Pulmonary artery (tissue), 1 donor: ENCODE data around the genes TLN2 and TPM1.

DNA sequence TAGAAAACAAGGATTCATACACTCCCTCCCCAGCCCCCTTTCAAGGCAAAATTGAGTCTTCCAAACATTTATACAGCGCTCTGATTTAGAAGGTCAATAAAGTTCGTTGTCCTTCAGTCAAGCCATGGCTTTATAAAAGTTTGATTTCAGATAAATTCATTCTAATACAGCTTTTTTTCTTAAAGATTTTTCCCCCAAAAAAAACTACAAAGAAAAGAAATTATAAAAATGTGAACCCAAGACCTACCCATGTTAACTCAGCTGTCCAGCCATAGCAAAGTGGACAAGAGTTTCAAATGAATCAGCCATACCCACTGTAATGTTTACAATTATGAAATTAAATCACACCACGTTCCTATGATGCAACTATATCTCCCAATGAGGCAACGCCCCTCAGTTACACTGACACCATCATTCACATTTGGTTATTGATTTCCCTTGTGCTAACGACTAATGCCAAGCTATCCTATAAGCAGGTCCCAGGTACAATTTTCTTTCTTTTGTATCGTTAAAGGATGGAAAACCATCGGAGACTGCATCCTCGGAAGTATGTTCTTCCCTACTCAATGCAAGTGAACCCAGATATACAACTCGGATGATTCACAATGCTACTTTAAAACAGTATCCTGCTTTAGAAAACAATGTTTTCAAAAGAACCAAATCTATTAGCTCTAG lies 115.1 kb upstream of the ICE2 start:
- PRO-cap, result no peak

DNA sequence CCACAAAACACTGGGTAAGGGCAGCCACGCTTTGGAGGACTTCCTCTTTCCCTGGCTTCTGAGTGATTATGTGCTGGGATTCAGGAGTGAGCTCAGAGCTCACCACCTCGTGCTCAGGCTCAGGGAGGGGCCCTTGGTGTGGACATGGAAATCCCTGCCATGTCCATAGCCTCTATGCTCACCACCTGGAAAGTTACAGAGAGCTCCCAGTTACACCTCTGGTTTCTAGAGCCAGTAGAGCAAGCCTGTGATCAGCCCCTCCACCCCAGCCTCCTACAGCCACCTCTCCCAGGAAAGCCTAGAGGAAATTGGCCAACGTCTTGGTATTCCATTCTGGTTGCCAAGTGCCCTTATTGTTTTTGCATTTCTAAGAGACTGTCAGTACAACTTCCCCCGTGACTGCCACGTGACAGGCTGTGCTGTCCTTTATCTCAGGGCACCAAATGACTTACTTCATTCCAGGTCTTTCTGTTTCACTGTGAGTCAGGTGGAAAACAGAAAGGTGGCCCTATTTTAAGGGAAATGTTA lies 315.9 kb downstream of the RORA start:
- PRO-cap, result no peak

GRCh38 chr15:61157844-61158324 lies 71.2 kb downstream of the RORA start:
- PRO-cap, result no peak

DNA sequence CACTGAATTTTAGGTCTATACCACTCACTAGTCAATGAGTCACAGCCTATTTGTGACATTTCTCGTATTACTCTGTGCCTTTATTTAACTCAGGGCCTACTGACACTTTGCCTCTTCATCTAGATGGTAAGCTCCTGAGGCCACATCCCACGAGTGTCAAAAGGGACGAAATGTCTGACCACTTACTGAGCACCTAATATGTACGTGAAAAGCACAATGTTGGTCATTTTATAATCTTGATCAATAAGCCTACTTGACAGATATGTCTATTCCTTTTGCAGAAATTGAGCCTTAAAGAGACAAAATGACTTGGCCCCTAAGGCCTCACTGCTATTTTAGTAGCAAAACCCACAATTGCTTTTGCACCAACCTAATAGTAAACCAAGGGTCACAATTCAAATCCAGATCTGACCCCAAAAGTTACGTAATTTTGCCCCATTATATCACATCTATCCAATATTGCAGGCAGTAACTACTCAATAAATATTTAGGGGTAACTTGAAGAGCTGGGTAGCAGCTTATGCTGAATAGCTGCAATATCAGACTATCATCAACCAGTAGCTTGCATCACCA lies 33.3 kb downstream of the RORA start:
- PRO-cap, result no peak

GRCh38 chr15:61389438-61389722 lies 160.3 kb upstream of the RORA start:
- PRO-cap, result no peak

- PRO-cap, result no peak
These were observed 206.2 kb downstream of the VPS13C start for GRCh38 chr15:61853823-61854625.

GRCh38 chr15:62056696-62057316 lies 3.4 kb downstream of the VPS13C start:
- PRO-cap, result no peak

DNA sequence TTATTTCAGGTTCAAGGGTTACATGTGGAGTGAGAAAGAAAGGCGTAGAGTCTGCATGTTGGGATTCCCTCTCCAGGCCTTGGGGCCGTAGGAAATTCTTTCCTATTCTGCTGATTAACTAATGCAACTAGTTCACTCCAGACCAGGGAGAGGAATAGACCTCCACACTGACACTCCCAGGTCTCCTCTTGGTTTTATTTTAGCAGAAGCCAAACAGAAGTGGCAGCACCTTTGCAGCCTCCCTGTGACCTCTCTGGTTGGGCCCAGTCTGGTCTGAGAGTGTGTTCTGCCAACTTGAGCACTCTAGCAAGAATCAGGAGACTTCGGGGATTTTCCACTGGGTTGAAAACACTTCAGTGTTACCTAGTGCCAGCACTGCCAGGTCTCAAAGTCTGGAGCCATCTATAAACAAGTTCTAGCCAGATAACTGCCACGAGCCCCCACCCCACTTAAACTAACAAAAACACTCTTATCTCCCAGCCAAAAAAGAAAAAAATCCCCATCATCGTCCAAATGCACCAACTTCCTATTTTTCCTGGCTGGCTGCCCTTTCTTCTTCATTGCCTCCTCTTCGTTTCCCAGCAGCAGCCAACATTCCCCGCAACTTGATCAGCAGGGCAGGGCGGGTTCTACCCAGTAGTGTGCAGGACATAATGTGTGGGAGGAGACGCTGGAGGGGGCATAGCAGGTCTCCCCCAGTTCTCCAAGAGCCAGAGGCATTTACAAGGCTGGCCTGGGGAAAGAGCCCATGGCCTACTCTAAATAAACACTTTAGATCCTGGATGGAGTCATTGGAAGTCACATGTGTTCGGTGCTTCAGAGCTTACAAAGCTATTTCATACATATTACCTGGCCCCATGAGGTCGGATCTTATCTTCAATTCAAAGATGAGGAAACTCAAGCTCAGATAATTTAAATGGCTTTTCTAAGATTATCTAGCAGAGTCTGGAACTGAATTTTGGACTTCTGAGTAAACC lies 29.5 kb downstream of the C2CD4B start:
- PRO-cap, result no peak

DNA sequence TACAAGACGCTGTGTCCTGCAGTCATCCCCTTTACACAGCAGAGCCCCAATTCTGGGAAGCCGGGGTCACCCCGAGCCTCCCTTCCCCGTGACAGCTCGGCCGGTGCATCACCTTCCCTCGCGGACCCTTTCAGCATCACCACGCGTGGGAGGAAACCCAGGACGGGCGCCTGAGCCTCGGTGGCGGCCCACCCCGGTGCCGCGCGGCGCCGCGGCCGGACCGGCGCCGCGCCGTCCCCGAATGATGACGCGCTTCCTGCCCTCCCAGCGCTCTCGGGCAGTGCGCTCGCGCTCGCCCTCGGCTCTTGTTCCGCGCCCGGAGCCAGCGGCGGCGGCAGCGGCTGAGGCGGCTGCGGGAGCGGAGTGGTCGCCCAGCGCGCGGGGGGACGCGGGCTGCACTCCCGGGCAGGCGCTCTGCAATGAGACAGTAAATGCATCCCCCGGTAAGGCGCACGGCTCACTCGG lies at the start of gene TLN2:
TLN2 (plus strand) TSS at position 308 of the 465 bp plus-strand sequence.
- PRO-cap, result bidirectional peak, plus-strand start at position 315 of the sequence, minus-strand start at position 243 of the sequence

DNA sequence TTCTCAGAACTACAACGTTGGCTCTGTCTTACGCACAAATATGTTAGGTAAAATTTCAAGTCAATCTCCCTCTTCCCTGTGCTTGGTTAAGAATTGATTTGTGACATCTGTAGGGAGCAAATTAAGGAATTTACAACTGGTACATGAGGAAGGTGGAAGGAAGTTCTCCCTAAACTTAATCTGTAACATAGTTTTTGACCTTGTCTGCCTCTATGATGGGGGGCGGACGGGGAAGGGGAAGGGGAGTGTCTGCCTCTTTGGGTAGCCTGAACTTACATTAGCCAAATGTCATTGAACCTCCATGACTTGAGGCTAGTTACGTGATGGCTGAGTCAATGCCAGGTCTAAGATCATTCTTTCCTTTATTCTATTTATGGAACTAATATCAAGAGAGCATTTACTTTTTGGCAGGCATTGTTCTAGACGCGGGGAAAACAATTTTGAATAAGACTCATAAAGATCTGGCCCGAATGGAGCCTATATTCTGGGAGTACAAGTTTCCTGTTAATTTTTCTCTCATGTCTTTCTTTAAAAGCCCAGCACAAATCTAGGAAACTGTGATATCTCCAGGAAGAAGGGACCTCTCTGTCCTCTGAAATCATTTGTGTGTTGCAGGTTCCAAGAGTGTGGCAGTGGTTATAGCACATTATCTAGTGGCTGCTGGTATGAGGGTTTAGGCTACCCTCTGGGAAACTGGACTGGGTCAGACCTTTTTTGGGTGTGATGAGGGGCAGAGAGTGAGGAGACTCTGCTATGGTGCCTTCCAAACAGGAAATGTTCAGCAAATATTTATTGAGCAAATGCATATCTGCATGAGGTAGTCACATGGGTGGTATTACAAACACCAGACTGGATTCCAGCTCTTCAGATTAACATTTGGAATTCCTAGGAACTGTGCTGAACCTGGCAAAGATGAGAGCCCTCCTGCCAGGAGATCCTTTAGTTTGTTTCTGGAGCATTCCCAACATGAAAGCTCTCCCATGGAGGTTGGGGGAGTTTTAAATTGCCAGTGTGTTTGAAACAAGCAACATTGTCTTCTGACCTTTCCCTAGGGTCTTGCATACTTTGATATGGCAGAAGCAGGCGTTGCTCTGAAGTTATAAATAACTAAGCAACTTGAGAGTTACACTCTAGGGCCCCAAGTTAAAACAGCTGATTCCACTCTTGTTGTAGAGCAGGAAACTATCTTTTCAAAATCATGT lies 115.7 kb downstream of the TLN2 start:
- PRO-cap, result no peak

GRCh38 chr15:62545877-62546724 lies 155.8 kb downstream of the TLN2 start:
- PRO-cap, result no peak

DNA sequence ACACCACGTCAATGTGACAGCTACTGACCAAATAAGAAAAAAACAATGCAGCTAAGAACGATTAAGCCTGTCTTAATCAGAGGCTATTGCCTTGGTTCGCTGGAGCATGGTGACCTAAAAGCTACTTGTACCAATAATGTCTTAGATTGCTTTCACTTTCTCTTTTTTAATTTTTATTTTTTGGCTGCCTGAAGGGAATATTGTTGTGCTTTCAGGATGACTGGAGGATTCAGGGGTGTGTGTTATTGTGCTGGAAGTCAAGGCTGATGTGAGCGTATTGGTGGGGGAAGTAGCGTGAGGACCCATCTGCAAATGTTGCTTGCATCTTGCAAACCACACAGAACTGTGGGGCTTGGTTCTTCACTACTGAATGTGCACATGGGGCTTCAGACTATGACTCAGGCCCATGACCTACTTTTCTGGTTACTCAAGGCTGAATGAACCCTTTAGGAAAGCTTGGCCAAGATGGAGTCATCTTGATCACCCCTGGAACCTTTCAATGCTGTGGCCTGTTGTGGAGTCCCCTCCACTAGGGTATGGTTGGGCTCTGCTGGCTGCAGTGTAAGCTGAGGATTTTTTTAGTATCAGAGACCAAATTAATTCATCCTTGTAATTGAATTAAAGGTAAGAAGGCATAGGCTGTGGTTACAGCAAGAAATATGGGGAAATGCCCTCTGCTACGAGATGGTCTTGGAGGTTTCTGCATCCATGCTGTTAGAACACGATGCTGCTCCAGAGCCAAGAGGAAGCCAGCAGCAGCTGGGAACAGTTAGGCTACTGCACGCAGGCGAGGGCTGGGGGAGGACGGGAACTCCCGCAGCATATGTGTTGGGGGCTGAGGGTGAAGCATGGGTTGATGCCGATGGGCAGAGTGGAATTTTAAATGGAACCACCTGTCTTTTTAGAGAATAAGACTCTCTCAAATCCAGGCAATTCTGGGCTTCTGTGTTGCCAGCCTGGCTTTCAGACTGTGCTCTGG lies 234.8 kb downstream of the TLN2 start:
- PRO-cap, result unidirectional peak, minus-strand start at position 345 of the sequence

- PRO-cap, result no peak
These were observed 146.7 kb upstream of the TPM1 start for GRCh38 chr15:62895675-62896505.

DNA sequence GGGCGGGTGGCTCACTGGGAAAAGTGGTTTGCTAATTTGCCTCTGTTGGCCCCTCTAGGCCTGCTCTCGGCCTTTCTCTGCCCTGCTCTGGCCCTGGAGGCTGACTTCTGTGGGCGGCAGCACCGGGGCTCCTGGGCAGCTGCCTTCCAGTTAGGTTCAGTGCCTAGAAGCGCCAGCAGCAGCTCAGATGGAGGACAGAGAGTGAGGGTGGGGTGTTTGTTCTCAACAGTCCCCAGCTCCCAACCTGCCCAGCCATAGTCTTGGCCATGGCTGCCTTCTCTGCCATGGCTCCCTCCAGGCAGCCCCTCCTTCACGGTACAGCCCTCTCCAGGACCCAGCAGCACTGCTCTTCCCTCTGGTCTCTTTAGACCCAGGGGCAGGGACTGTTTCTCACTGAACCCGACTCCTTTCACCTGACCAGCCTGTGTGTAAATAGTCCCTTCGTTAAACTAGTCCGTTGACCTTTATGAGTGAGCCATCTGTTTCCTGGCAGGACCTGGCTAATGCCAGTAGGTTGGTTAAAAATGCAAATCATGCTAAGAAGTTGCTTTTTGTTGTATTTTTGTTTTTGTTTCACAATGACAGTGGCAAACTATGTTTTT lies 107.0 kb upstream of the TPM1 start:
- PRO-cap, result no peak

DNA sequence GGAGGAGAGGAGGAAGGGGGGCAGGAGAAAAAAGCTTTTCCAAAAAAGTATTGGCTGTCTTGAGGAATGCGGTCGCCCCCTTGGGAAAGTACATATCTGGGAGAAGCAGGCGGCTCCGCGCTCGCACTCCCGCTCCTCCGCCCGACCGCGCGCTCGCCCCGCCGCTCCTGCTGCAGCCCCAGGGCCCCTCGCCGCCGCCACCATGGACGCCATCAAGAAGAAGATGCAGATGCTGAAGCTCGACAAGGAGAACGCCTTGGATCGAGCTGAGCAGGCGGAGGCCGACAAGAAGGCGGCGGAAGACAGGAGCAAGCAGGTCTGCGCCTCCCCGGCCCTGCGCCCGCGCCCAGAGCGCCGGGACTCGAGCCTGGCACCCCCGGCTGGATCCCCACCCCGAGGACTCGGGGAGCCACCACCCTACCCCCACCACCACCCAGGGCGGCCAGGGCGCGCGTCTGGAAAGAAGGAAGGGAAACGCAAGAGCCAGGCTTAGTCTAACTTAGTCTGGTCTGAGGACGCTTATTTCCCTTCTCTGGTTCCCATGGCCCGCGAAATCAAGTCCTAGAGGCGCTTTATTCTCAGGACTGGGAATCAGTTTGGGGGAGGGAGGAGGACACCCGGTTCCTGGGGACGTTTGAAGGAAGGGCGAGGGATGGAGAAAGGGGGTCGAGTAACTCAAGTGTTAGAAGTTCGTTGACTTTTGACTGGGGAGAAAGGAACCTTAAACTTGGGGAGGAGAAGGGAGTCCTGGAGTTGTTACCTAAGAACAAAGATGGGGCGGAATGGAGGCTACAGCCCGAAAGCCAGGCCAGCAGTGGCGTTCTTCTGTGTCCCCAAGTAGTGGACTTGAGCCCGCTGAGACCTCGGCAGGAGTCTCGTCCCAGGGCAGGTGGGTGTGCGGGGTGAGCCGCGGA lies at the start of gene TPM1:
TPM1 (plus strand) TSS at position 120 of the 914 bp plus-strand sequence.
- PRO-cap, result bidirectional peak, plus-strand start at position 124 of the sequence, minus-strand start outside the sequence; unidirectional peak, plus-strand start at position 594 of the sequence

DNA sequence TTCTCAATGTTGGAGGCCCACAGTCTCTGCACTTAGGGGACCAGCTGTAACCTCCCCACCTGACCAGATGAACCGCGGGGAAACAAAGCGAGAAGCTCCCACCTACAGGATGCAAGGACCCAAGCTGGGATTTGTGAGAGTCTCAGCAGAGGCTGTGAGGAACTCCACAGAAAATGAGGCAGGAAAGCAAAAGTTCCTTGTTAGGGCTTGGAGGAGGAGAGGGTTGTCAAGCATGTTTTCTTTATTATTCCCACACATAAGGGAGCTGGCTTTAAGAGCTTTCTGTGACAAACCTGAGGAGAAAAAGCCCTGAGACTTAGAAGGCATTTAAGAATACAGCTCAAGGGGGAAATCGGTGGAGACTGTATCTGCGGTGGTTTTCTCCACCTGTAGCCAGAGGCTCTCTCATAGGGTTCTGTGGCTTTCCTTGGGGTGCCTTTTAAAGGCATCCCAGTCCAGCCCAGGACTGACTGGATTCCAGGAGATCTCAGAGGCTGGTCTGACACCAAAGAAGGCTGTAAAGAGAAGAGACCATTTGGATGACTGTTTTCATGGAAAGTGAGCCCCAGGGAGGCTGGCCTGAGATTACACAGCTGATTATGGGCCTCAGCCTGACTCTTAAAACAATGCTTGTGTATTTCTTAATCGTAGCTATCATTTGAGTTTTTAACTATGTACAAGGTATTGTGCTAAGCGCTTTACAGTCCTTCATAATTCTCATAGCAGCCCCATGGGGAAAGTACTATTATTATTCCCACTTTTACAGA lies 4.7 kb downstream of the TPM1 start:
- PRO-cap, result no peak

DNA sequence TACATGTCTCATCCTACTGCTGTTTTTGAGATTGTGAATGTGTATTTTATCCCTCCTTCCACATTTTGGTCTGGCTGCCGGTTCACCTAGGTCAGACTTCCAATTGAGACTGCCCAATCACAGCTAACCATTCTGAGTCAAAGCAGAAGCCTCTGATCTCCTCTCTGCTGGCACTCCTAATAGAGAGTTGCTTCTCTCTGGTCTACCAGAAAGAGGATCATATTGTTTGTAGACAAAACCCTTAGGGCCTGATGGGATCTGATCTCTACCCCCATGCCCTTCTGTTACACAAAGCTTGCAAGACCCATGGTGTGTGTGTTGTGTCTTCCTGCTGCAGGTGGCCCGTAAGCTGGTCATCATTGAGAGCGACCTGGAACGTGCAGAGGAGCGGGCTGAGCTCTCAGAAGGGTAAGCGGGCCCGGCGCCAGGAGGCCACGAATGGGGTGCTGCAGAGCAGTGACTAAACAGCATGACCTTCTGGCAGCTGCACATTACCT lies 18.0 kb downstream of the TPM1 start:
- PRO-cap, result no peak

- PRO-cap, result no peak
These were observed 5.7 kb downstream of the LACTB start for GRCh38 chr15:63127171-63127863.

GRCh38 chr15:63157920-63158429 lies 698 bp upstream of the RPS27L start:
- PRO-cap, result no peak

GRCh38 chr15:63201057-63201728 lies 11.8 kb downstream of the RAB8B start:
- PRO-cap, result no peak